Ovary (tissue), 7 donors: Measurements from ENCODE around the gene FEM1B.

DNA sequence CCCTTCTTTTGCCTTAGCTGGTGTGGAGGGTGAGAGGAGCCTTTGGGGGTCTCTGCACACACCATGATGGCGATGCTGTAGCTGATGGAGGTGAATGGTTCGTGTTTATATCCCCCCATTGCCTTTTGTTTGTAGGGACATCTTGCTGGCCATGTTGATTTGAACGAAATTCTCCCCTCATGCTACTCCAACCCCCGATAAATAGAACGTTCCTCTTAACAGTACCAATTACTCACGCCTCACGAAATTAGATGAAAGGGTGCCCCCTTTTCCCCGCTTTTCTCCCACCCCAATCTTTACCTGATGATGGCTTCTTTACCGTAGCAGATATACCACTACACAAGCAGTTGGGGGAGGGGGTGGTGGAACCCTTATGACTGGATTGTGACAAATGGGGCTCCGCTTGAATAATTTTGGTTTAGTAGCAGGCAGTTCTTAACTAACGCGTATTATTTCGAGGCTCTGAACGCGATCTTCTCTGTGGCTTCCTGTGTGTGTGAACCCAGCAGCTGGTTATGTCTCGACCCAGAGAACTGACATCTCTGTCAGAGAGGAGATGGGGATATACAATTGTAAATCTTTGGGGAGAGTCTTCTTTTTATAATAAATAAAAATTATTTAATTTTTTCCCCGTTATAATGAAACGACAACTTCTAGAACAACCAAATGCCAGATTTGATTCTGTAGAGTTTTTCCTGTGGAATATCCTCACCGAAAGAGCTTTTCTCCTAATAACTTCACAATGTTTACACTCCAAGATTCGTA is 1.2 kb downstream of the PIAS1 start:
- PRO-cap, 7 experiments = peak in 3 of 7 experiments; most common plus-strand start position 449 of the sequence (in 1); most common minus-strand start position 490 of the sequence (in 2)
- RAMPAGE, long total RNA, 2 experiments = no peak in any of the 2 experiments

DNA sequence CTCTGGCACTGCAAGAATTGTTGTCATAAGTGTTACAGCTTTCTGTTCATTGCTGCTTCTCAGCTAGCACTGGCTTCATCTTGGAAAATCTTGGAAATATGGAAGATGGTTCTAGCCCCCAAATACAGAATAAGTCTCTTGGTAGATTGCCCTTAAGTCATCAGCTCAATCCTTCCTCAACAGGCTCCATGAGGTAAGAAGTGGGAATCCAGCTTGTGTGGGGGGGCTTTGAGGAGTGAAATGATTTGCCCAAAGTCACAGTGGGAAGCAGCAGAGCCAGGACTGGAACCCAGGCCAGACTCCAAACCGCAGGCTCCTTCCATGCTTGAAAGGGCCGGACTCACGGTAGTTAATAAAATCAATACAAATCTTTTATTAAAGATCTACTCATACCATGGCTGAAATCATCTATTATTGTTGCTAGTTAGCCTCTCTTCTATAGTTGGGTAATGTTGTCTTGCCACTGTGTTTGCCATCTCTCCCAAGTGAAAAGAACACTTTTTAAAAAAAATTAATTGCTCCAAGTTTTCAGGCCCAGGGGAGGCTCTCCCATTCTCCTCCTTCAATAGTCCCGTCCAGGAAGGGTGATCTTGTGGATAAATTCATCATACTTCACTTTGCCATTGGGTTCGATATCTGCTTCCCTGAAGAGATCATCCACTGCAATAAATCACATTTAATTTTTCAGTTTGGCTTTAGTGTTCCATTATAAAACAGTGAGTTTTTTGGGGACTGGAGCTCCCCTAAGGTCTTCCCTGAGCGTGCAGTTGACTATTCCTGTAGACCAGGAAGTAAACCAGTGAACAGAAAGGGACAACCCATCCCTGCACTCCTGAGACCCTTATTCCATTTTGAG is 11.5 kb downstream of the CALML4 start:
- PRO-cap, 7 experiments = no peak in any of the 7 experiments
- RAMPAGE, long total RNA, 2 experiments = no peak in any of the 2 experiments

DNA sequence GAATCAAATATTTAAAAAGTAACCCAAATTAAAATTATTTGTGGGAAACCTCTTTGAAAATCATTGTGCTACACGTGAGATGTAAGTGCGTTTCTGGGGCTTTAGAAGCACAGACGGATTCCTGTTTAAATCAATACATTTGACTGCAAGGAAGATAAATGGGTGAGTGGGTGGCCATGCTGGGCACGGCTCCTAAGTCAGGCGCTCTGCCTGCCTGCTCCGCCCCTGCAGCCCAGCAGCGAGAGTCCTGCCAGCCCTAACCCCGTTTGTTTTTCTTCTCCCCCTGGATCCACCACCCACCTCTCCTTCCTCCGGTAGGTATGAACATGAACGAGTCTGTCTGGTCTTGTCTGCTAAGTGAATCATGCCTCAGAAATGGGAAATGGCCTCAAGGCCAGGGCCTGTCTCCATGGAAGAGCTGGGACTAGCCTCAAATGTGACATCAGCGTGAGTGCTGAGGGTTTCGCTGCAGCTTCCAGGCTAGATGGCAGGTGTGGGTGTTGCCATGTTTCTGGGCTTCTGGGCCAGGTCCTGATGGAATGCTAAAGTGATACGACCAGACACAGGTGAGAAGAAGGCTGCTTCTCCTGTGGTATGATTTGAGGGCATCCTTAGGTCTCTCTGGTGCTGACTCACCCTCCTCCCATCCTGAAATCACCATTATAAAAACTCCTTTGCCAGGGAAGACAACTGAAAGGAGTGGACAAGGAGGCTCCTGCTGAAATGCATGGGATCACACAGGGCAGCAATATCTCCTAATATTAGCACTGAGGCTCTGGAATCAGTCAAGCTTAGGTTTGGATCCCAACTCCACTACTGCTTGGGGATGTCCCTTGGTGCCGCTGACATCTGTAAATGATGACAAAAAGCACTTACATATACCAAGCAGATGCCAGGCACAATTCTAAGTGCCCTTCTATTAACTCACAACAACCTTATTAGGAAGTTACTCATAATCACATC is 5.5 kb upstream of the FEM1B start:
- PRO-cap, 7 experiments = peak in 2 of 7 experiments; most common plus-strand start position 265 of the sequence (in 1); most common minus-strand start position 322 of the sequence (in 1)
- RAMPAGE, long total RNA, 2 experiments = no peak in any of the 2 experiments

- PRO-cap, 7 experiments = peak in 7 of 7 experiments; most common minus-strand start chr15:68277669 (in 3)
- RAMPAGE, long total RNA, 2 experiments = start-site peak on the minus strand in 1 of 2 experiments, at chr15:68277642-68277692 at its widest, 5 reads per replicate
These were observed 99 bp upstream of the FEM1B start for GRCh38 chr15:68277566-68277725.

DNA sequence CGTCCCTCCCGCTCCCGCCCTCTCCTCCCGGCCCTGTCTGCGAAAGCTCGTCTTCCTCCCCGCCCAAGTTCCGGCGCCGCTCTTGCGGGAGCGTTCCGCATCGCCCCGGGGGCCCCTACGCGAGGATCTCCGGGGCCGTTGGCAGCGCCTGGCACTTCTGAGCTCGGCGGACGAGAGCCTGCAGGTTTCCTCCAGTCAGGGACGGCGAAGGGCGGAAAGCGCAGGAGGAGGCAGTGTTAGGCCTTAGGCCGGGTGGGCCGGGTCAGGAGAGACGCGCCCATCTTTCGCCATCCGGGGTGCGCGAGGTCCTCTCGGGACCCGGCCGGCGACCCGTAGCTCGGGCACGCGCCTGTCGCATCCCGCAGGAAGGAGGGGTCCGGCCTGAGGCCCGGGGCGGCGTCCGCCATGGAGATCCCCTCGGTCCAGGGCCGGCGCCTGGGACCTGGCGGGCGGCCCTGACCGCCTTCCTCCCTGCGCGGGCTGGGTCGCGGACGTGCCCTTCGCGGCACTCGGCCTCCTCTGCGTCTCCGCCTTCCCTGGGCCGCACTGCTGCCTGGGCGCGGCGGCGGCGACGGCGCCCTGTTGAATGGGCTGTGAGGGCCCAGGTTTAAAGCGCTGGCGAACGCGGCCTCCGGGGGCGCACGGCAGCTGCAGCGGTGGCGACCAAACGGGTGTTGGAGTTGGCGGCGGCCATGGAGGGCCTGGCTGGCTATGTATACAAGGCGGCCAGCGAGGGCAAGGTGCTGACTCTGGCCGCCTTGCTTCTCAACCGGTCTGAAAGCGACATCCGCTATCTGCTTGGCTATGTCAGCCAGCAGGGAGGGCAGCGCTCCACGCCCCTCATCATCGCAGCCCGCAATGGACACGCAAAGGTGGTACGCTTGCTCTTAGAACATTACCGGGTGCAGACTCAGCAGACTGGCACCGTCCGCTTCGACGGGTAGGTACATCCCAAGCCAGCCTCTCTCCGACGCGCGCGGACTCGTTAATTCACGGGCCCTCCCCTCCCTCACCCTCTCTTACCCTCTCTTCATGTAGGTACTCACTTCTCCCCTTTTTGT is at the start of gene FEM1B:
TSS of gene FEM1B (plus strand) at position 20 of the 1,061 bp plus-strand sequence.
- PRO-cap, 7 experiments = peak in 7 of 7 experiments; most common plus-strand start position 154 of the sequence (in 3); most common minus-strand start position 860 of the sequence (in 7)
- RAMPAGE, long total RNA, 2 experiments = start-site peak on the plus strand in 1 of 2 experiments, centred at position 34 of the sequence, 27 reads per replicate

GRCh38 chr15:68298879-68299605 is 21.5 kb downstream of the FEM1B start:
- PRO-cap, 7 experiments = peak in 1 of 7 experiments; most common plus-strand start chr15:68299350 (in 1); most common minus-strand start chr15:68299228 (in 1)
- RAMPAGE, long total RNA, 2 experiments = no peak in any of the 2 experiments

- PRO-cap, 7 experiments = peak in 1 of 7 experiments; most common minus-strand start chr15:68299681 (in 1)
- RAMPAGE, long total RNA, 2 experiments = no peak in any of the 2 experiments
These were observed 22.2 kb downstream of the FEM1B start for GRCh38 chr15:68299606-68300214.

GRCh38 chr15:68517273-68517940 is 61.4 kb upstream of the CORO2B start:
- PRO-cap, 7 experiments = no peak in any of the 7 experiments
- RAMPAGE, long total RNA, 2 experiments = no peak in any of the 2 experiments

DNA sequence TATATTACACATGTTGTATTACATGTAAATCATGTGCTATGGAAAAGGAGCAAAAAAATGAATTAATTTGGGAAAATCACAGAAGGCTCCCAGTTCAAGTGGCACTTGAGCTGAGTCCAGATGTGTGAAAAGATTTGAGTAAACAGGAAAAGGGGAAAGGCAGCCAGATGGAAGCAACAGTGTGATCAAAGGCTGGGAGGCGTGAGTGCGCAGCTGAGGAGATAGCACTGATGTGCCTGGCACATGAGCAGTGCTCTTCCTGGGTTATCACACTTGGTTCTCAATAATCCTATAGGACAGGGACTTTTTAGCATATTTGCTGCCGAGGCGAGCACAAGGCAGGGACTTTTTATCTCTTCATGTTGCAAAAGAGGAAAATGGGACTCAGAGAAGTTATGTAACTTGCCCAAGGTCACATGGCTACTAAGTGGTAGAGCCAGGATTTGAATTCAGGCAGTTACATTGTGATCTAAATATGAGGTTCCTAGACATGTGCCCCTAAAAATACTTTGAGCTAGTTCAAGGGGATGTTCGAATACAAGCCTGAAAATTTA is 39.6 kb downstream of the CORO2B start:
- PRO-cap, 7 experiments = peak in 1 of 7 experiments; most common plus-strand start position 313 of the sequence (in 1); most common minus-strand start position 128 of the sequence (in 1)
- RAMPAGE, long total RNA, 2 experiments = no peak in any of the 2 experiments

DNA sequence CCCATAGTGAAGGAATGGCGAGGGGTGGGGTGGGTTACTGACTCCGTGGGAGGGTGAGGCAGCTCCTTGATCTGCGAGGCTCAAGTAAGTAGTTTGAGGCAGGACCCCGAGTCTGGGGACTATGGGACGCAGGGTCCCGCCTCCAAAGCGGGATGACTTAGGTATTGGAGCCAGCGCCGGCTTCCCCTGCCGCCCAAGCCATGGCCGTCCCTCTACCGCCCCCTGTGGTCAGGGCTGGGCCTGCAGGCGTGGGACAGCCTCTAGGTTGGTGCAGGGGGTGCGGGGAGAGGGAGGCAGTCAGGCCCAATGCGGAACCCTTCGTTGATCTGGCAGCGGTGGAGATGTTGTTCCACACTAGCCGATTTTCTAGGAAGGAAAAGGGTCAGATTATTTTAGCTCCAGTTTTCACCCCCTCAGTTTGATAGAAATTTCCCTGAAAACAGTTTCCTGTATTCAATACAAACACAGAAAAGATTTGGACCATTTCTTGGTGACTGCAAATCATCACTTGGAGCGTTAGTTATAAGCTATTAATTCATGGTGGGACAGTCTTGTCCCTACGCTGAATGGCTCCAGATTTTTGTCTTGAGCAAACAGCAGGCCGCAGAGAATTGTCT is 72.4 kb downstream of the CORO2B start:
- PRO-cap, 7 experiments = no peak in any of the 7 experiments
- RAMPAGE, long total RNA, 2 experiments = no peak in any of the 2 experiments

- PRO-cap, 7 experiments = no peak in any of the 7 experiments
- RAMPAGE, long total RNA, 2 experiments = no peak in any of the 2 experiments
These were observed 31.3 kb downstream of the NOX5 start for GRCh38 chr15:69045682-69046309.

DNA sequence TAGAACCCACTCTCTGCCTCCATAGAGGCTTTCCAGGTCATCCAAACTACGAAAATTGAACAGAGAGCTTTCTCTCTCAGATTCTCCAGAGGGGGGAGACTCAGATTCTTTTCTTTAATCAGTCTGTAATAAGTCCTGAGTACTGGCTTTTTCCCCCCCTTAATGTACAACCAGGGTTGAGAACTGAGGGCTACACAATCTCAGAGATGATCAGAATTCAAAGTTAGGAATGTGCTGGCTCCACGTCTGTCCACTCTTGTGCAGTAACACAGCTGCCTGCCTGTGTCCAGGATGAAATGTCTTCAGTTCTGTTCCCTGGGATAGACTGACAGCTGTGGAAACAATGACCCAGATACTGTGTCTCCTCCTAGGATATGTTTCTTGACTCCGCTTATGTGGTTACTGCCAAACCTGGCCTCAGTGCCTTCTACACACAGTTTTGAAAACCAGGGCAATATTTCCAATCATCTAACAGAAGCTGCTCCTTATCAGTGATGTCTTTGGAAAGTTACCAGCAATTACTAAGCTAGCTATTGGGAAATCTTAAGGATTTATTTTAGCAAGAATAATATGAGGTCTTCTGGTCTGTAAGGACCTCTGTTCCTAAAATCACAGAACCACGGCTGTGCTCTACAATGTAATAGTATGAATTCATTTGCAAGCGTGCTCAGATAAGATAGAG is 67.5 kb downstream of the NOX5 start:
- PRO-cap, 7 experiments = no peak in any of the 7 experiments
- RAMPAGE, long total RNA, 2 experiments = no peak in any of the 2 experiments

DNA sequence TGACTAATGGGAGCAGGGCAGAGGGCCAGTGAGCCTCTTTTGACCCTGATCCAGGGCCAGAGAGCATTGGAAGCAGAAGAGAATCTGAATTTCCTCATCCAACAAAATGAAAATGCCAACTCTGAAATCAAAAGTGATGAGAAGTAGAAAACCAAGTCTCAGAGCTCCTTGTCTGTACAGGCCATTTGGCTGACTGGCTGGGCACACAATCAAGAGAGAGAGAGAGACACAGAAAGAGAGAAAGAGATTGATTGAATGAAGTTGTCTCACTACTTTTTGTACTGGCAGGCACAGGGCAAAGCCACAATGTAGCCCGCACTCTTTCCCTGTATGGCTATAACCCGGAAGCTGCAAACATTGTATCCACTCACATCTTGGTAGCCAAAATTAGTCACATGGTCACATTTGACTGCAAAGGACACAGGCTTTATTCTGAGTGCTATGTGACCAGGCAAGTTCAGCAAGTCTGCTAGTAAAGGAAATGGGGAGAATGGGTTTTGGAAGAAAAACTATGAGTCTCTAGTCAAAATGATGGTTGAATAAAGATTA is 31.5 kb upstream of the GLCE start:
- PRO-cap, 7 experiments = no peak in any of the 7 experiments
- RAMPAGE, long total RNA, 2 experiments = no peak in any of the 2 experiments

GRCh38 chr15:69290698-69291250 is 7.9 kb upstream of the PAQR5 start:
- PRO-cap, 7 experiments = no peak in any of the 7 experiments
- RAMPAGE, long total RNA, 2 experiments = no peak in any of the 2 experiments

DNA sequence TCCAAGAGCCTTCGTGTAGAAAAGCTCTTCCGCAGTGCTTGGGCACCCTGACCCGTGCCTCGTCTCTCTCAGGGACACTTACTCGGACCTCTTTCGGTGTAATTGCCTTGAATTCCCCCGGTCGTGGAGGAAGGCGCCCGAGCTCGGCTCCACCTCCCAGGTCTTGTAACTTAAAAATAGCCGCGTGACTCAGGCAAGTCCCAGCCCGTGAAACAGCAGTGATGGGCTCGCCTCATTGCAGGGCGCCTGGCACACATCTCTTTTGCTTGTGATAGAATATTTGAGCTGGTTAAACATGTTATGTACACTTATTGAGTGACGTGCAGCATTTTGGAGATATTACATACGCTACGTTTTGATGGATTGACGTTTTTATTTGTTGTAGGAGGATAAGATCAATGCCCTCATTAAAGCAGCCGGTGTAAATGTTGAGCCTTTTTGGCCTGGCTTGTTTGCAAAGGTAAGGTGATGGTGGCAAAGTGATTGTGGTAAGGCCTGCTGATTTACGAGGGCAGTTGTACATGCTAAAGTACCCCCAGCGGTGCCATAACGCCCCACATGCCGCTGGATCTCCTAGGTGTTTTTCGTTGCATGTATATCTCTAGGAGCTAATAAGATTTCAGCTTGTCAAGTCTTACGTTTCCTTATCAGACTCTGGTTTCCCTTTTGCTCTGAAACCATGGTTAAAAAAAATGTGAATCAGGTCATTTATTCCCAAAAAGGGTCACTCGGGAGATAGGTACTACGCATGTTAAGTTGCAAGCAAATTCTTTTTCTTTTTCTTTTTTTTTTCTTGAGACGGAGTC is 847 bp downstream of the RPLP1 start:
- PRO-cap, 7 experiments = peak in 5 of 7 experiments; most common plus-strand start position 196 of the sequence (in 2); most common minus-strand start position 167 of the sequence (in 4)
- RAMPAGE, long total RNA, 2 experiments = no peak in any of the 2 experiments

- PRO-cap, 7 experiments = no peak in any of the 7 experiments
- RAMPAGE, long total RNA, 2 experiments = no peak in any of the 2 experiments
These were observed 15.9 kb downstream of the RPLP1 start for GRCh38 chr15:69468151-69469354.

- PRO-cap, 7 experiments = no peak in any of the 7 experiments
- RAMPAGE, long total RNA, 2 experiments = no peak in any of the 2 experiments
These were observed 104.8 kb downstream of the RPLP1 start for GRCh38 chr15:69557220-69557916.

DNA sequence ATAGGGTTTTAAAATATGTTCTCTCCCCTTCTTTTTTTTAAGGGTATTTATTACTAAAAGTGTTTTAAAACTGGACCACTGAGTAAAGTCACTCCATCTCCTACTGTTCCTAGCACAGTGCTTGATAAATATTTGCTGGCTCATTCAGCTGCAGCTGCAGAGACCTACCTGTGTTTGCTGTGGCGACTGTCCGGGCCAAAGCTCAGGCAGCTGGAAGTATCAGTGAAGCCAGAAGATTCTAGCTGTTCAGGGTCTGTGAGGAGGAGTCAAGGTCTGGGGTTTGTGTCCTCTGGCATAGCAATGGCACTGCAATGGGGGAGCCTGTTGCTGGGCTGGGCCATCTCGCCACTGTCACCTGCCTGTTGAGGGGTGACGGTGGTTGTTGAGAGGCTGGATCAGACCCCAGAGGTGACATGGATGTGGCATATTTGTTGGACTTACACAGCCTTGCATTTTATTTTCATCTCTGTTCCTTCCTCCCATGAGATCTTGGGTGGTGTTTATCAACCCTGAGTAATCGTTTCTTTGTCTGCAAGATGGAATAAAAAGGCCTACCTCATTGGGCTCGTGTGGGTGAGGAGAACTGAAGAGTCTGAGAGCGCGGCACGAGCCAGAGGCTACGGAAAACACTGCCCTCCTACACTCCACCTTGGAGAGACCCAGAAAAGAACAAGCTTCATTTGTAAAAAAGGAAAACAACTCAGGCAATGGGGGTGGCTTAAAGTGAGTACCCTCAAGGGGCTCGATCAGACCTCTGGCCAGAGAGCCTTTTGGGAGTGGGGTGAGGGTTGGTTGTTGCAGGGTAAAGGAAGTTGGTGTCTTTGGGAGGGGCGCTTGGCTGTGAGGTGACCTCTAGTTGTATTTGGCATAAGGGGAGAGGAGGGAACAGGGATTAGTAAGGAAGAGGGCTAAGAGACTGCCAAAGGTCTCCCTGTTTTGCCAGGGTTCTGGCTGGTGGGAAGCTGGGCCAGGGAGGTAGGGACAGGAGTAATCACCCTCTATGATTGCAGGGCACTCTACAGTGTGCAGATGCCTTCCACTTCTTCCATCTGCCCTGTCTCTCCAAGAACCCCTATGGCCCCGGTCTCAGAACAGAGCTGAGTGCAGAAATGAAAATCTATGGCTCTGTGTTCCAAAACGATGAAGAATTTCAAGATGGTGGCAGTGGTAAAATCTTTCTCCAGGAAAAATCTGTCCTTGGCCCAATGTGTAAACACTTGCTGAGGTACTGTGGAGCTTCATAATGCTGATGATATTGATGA is 110.4 kb downstream of the RPLP1 start:
- PRO-cap, 7 experiments = no peak in any of the 7 experiments
- RAMPAGE, long total RNA, 2 experiments = no peak in any of the 2 experiments

DNA sequence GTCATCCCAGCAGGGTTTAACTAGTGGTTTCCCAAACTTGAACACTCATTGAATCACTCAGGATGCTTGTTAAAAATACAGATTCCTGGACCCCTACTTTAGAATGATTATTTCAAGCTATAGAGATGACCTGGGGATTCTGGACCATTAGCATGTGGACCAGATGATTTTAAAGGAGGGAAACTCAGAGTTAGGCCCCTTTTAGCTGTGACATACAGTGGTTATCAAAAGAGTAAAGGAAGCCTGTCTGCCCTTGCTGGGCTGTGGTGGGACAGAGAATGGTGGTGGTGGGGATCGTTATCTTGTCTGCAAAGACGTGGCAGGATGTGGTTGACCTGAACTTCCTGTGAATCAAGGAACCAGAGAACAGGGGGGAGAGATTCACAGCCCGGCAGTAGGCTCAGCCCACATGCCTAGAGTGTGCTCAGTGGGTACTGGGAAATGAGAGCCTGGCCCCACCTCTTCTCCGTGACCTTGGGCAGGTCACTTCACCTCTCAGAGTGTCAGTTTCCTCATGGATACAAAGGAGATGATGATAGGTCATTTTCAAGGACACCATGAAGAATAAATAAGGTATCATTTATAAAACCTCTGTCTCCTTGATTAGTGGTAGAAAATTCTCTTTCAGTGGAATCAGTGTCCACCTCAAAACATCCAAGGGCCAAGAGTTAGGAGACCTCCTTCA is 306.4 kb downstream of the RPLP1 start:
- PRO-cap, 7 experiments = no peak in any of the 7 experiments
- RAMPAGE, long total RNA, 2 experiments = no peak in any of the 2 experiments

- PRO-cap, 7 experiments = no peak in any of the 7 experiments
- RAMPAGE, long total RNA, 2 experiments = no peak in any of the 2 experiments
These were observed 33.7 kb downstream of the TLE3 start for GRCh38 chr15:70063908-70064569.